ENCODE measurements around a stretch of chr12.

DNA sequence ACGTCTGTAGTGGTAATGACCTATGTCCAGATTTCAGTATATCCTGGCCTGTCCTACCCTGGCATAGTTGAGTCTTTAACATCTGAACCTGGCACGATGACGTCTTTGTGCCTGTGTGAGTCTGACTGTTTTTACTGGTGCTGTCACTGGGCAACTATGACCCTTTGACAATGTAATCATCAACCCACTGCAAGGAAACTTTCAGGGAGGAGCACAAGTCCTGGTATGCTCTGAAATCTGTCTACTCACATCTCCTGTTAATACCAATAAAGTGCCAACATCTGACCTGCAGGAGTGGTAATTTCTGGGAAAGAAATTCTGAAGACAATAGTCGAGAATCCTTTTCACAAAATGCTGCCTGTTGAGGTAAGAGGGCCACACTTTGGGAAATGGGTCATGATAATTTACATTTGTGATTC, 524.3 kb downstream of the TMEM132D start:
- RRBS: no CpG with 5 or more reads among the region's 4 CpGs

- RRBS: no CpG with 5 or more reads among the region's 3 CpGs
Measured at GRCh38 chr12:129381775-129382084, 522.1 kb downstream of the TMEM132D start.

GRCh38 chr12:130281149-130281557, 56.5 kb upstream of the PIWIL1 start:
- RRBS: no CpG with 5 or more reads among the region's 20 CpGs

DNA sequence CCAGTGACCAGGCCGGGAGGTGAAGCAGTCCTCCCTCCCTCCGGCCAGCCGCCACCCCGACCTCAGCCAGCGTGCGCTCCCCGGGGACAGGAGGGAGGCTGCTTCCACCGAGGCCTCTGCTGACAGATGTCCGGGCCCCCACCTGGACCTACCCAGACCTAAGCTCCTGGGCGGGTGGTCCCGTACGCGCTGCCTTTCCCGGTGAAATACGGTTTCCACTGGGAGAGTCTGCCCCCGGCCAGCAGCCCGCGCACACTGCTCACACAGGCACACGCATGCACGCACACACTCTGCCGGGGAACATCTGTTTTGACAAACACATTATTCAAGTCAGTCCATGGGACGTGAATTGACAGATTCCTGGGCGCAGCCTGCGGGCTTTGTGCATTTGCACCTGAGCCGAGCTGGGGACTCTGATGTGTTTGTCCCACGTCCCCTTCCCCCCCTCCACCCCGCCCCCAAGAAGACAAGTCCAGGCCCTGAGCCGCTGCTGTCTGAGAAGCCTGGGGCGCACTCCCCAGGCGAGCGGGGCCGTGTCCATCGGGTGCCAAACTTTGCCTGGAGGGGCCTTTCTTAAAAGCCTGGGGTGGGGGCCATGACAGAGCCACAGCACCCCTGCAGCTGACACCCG, 667 bp downstream of the RIMBP2 start:
- RRBS: 6% methylated on average over 21 of the region's 34 CpGs

DNA sequence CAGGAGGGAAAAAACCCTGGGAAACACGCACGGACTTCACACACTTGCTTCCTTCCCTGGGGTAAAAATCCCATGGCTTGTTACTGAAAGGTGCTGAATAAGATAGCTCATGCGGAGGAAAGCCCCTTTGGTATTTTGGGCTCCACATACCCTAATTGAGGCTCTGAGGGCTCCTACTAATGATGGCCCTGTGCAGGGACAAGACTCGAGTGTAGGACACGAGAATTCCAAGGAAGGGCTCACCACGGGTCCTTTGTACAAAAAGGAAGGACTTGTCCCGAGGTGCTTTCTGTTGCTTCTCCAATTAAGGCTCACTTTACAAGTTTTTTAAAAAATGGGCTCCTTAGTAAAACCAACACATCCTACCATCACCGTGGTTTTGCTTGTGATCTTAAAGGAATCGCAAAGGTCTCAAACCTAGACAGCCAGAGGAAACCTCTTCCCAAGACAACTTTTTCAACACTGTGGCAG, 1.0 kb upstream of the RIMBP2 start:
- RRBS: no CpG with 5 or more reads among the region's 9 CpGs

- RRBS: no CpG with 5 or more reads among the region's 13 CpGs
Measured at GRCh38 chr12:130787974-130788488, 51.0 kb downstream of the STX2 start.

GRCh38 chr12:130838162-130838785, 776 bp downstream of the STX2 start:
- RRBS: 1% methylated on average over 14 of the region's 32 CpGs

DNA sequence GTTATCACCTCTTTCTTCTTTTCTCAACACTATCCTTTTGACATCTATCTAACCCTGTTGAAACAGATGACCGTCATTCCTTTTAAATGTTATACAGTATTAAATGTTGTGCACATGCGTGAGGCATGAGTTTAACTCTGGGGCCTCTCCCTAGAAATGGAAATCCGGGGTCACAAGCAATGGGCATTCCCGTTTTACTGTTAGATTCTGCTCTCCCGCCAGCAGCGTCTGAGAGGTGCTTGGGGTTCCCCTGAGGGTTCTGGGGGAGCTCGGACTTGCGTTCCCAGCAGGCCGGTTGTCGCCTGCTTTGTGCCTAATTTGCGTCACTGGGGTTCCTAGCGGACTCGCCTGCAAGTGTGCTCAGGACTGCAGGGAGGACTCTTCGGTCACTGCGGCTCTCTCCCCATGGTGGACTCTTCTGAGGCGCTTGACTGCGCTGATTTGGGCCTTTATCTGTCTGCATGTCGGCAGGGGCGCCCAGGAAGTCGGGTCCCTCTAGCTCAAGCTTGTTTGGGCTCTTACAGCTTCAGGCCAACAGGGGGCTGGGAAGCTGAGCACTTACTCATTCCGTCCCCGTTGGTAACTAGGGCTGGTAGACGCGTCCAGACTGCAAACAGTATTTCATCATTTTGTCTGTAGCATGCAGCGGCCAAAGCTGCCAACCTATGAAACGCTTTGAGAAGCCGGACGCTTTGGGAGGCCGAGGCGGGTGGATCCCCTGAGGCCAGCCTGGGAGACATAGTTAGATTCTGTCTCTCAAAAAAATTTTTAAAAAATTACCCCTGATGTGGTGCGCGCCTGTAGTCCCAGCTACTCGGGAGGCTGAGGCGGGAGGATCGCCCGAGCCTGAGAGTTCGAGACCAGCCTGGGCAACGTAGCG, 1.1 kb upstream of the RAN start:
- RRBS: no CpG with 5 or more reads among the region's 39 CpGs

DNA sequence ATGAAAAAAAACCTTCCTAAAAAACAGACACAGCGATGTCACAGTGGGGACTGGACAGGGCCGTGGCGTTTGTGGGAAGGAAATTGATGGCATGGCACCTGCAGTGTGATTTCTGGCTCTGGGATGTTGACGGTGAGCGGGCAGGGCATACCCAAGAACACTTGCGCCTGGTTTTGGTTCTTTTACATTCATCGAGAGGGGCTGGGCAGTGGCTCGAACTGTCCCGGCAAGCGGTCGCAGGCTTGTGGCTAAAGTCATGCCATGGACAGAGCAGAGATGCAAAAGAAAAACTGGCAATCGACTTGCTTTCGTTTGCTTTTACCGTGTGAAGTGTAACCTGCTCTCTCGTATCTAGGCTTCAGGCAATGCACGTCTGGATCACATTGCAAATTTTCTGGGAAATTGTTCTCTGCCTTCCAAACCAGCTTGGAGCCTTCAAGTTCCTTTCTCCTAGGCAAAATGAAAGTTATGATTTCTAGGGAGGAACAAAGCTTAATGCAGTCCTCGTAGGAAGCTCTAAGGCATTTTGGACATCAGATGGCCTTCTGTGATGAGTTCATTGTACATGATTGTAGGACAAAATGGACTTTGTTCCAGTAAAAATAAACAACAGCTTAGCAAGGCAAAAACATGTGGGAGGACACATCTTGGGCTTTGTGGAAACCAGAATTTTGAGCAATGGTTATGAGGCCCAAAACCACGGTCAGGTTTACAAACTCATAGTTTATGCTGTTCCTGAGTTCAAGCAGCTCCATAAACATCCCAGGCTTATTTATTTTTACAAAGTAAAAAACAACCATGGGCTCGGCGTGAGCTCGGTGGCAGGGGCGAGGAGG, 18.3 kb downstream of the ADGRD1 start:
- RRBS: no CpG with 5 or more reads among the region's 22 CpGs

DNA sequence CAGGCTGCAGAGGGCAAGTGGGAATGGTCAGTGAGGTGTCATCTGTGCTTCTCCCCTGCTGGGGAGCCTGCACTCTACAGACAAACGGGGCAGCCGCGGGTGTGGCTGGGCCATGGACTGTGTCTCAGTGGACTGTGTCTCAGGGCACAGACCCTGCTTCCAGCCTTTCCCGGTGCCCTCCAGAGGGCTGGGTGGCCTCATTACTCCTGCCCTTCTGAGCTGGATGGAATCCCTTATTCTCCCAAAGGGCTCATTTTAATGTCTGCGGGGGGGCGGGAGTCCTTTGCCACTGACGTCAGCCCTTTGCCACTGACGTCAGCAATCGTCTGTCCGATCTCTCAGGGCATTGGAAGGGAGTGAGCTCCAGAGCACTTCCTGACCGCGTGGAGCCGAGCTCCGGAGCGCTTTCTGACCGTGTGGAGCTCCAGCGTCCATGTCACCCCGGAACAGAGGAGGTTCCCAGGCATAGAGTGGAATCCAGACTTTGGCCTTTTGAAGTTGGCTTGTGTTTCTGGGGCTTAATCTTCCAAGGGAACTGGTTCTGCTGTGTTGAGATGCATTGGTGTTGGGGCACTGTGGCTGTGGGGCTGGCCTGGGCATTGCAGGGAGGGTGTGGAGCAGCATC, 72.5 kb downstream of the ADGRD1 start:
- RRBS: 86% methylated on average over 5 of the region's 18 CpGs

GRCh38 chr12:131030553-131031208, 77.0 kb downstream of the ADGRD1 start:
- RRBS: 83% methylated on average over 10 of the region's 29 CpGs

GRCh38 chr12:131137891-131138425, 184.3 kb downstream of the ADGRD1 start:
- RRBS: no CpG with 5 or more reads among the region's 21 CpGs

GRCh38 chr12:131163979-131164357, 210.3 kb downstream of the ADGRD1 start:
- RRBS: no CpG with 5 or more reads among the region's 6 CpGs

DNA sequence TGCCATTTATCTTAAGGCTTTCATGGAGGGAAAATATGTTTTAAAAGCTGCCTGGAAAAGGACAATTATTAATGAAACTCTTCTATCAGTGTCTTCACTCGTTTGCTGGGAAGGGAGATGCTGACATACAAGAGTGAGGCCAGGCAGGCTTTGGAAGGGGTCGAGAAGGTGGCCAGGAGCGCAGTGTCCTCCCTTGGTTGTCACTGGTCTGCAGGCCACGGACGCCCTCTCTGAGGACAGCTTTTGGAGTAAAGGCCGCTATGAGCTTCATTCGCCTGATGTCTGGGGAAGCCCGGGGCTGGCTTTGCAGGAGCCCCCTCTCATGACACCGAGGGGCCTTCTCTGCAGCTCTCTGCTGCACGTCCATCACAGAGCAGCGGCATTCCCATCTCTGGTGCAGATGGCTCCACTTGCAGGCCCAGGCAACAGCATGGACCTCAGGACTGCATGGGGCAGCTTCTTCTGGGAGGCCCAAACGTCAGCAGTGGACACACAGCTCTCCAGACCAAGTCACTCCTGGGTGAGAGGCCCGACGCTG, 355.2 kb upstream of the SFSWAP start:
- RRBS: no CpG with 5 or more reads among the region's 14 CpGs

- RRBS: no CpG with 5 or more reads among the region's 9 CpGs
Measured at GRCh38 chr12:131367485-131367920, 343.4 kb upstream of the SFSWAP start.

GRCh38 chr12:131661217-131661642, 49.7 kb upstream of the SFSWAP start:
- RRBS: no CpG with 5 or more reads among the region's 34 CpGs

DNA sequence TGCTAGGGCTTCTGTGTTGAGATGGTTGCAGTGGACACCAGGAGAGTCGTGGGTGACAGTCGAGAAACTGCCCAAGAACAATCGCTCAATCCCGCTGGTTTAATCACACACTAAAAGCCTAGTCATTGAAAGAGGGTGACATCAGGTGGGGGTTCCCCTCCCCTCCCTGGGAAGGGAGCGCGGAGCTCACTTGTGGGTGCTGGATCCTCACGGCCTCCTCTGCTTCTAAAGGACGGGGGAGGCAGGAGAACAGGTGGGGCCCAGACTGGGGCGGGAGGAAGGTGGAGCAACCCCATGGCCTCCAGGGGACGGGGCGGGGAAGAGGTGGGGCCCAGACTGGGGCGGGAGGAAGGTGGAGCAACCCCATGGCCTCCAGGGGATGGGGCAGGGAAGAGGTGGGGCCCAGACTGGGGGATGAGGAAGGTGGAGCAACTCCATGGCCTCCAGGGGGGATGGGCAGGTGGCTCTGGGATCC, 28.8 kb upstream of the SFSWAP start:
- RRBS: no CpG with 5 or more reads among the region's 12 CpGs

DNA sequence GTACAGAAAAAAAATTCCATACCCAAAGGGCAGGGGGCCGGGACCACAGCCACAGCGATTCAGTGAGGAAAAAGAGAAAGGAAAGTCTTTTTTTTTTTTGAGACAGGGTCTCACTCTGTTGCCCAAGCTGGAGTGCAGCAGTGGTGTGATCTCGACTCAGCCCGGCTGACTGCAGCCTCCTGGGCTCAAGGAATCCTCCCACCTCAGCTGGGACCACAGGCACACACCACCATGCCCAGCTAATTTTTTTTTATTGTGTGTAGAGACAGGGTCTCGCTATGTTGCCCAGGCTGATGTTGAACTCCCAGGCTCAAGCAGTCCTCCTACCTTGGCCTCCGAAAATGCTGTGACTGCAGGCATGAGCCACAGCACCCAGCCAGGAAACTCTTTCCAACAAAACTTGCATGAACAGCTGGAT, 35.2 kb upstream of the MMP17 start:
- RRBS: no CpG with 5 or more reads among the region's 6 CpGs

GRCh38 chr12:131908266-131908855, 13.9 kb downstream of the ULK1 start:
- RRBS: 94% methylated on average over 21 of the region's 59 CpGs

DNA sequence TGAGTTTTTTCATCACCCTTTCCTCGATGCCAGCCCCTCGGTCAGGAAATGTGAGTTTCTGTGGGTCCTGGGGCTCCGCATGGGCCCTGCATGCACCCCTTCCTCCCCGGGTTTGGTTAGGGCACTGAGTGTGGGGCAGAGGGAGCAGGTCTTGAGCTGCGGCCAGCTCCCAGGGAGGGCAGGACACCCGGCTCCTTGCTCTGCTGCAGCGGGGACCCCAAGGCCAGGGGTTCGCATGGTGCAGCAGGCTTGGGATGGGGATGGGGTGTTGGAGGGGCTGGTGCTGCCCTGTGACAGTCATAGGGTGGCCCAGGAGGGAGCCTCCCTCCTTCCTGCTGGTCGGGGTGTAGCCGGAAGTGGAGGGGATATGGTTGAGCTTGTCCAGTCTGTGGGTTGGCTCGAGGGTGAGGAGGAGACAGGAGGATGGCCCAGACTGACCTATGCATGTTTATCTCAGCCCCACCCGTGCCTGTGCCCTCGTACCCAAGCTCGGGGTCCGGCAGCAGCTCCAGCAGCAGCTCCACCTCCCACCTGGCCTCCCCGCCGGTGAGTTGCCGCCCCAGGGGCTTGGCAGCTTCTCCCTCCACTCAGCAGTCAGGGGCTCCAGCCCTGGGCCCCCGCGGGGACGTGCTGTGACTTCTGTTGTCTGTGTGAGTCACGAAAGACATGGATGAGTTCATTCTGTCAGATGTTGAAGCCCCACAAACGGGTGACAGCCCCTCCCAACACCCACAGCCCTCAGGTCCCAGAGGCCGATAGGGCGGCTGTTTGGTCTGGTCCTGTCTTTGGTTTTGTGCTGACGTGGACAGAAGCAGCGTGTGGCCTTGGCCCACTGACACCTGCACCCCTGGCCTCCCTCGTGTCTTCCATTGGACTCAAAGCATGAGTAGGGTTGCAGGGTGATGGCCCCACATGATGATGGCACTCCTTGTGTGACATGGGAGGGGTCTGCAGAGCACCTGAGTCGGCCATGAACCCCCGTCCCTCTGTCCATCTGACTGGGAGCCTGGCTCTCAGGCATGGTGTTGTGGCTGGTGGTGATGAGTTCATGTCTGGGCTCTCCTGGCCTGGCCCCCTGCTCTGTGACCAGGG, 16.2 kb downstream of the ULK1 start:
- RRBS: 63% methylated on average over 6 of the region's 30 CpGs